ENCODE measurements around a stretch of chr22.

- PRO-cap: no peak
These were observed 7.7 kb downstream of the TOM1 start for GRCh38 chr22:35307283-35307919.

DNA sequence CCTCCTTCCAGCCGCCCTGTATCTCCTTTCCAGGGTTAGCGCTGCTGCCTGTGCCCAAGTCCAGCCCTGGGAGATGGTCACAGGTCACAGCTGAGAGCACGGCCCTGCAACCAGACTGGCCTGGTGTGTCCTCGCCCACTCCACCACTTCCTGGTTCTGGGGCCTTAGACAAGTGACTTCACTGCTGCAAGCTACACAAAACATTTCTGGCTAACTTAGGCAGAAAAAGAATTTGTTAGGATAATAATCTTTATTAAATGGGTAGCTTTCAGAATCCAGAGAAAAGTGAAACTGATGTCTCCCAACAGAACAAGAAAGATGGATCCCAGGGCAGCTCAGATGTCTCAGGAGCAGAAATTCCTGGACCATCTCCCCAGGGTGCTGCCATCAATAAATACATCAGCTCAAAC lies 31.0 kb downstream of the TOM1 start:
- PRO-cap: no peak

GRCh38 chr22:35342151-35342466 lies 38.8 kb upstream of the HMOX1 start:
- PRO-cap: no peak

GRCh38 chr22:35351540-35352068 lies 29.3 kb upstream of the HMOX1 start:
- PRO-cap: bidirectional peak, plus-strand start at chr22:35351781, minus-strand start at chr22:35351752

DNA sequence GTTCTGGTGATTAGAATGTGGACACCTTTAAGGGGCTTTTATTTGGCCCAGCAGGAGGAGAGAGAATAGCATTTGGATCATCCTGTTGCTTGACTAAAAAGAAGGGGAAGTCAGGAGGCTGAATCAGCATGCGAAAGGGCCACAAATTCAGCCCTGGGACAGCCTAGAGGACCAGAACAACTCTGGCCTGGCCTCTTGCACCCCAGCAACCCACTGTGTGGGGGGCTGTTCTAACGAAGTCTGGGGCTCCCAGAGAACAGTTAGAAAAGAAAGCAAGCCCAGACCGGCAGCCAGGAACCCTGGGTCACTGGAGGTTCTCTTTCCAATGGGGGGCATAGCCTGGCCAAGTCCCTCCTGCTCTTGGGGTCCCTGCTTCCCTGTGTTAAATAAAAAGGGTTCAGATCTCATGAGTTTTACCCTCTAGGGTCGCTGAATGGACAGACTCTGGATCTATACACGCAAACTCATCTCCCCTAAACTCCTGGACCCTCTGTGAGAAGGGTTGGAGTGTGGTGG lies 3.0 kb upstream of the HMOX1 start:
- PRO-cap: no peak

- PRO-cap: no peak
These were observed 930 bp downstream of the HMOX1 start for GRCh38 chr22:35381774-35382277.

DNA sequence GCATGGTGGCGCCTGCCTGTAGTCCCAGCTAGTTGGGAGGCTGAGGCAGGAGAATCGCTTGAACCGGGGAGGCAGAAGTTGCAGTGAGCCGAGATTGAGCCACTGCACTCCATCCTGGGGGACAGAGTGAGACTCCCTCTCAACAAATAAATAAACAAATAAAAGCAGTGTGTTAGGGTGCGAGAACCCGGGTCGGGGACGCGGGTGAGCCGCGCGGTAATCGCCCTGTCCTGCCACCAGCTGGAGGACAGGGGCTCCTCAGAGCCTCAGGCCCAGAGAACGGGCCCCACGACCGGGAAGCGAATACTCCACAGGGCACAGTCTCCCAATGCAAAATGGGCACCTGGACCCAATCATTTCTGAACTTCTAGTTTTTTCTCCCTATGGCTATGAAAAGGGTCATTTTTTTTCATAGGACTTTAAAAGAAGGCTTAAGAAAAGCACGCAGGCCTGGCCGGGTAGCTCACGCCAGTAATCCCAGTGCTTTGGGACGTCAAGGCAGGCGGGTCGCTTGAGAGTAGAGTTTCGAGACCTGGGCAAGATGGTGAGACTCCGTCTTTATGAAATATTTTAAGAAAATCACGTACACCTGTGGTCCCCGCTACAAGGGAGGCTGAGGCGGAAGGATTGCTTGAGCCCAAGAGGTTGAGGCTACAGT lies 710 bp upstream of the MCM5 start:
- PRO-cap: no peak

DNA sequence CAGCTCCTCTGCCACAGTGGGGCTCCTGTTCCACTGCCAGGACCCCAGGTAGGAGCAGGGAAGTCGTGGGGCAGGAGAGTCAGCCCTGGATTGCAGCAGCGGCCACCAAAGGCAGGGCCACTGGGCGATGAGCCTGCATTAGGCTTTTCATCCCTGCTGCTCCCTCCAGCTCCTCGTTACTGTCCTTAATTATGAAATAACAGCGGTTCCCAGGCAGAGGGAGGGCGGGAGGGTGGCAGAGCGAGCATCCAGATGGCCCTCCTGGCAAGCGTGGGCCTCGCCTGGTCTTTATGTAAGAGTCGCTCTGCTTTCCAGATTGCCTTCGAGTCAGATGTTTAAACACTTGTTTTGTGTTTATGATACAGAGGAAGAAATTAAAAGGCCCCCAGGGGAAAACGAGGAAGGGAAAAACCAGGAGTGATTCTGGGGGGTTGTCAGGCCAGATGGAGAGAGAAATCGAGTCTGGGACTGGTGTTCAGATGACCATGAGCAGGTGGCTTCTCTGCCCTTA lies 15.3 kb upstream of the RASD2 start:
- PRO-cap: unidirectional peak, minus-strand start at position 181 of the sequence

DNA sequence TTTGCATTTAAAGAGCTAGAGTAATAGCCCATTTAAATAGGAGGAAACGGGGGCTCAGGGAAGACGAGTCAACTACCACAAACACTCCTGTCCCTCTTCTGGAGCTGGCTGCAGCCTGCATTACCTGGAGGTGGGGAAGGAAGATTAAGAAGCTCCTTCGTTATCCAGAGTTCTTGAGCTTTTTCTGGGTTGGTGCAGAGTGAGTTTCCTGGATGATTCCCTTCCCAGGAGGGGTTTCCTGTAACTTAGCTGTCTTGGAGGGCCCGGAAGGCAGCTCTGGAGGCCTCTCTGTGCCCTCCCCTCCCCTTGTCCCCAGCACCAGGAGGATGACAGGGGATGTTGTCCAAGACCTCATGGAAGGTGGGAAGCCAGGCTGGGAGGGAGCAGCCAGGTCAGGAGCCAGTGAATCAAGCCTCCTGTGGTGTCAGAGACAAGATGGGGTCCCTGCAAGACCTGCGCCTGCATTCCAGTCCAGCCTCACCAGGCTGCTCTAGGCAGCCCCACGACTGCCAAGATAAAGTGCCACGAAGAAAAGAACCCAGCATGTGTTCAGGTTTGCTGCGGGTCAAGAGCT lies 1.2 kb downstream of the RASD2 start:
- PRO-cap: no peak

DNA sequence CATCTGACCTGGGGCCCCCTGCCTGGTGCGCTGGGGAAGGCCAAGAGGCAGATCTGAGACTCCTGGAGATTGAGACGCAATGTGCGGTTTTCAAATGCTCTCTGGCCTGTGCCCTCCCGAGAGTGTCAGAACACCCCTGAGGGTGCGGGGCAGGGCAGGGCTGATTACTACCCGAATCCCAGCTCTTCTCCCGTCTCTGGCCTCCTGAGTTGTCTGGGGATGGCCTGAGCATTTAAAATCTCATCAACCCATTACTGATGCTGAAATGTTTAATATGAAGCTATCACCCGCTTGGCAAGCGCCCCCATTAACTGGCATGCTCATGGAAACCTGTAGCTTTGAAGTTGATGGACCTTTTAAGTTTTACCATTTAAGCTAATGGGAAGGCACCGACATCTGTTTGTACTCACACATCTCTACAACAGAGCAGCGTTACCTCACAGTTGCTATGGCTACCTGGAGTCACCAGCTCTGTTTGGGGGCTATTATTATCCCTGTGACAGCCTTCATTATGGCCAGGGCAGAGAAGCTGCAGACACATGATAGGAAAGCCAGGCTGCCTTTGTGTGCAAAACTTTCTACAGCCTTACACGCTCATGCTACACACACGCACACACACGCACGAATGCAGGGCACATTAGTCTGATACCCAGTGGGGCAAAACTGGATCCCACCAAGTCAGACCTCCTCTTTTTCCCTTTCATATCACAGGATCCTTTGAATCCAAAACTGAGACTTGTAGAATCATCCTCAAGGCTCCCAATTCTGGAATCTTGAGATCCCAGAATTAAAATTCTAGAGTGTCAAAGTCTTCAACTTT lies 3.7 kb upstream of the MB start:
- PRO-cap: bidirectional peak, plus-strand start at position 534 of the sequence, minus-strand start at position 418 of the sequence

DNA sequence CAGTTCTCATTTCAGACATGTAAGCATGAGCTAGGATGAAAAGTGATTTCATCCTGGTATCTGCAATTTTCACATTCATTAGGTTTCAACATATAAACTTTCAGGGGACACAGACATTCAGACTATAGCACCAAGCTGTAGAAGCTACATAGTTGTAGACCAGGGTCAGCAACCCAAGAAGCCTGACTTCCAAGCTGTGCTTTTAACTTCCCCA lies 19.2 kb downstream of the APOL6 start:
- PRO-cap: no peak

DNA sequence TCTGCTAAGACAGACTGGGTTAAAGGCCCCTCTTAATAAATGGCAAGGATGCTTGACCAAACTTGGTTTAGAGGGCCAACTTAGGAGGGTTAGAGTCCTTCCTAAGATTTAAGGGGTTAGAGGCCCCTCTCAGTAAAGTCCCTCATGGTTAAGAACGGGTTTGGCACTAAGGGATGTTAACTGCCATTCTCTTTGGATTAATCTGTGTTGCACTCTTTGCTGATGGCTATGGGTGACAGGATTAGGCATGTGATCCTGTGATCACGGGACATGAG lies 21.2 kb downstream of the APOL6 start:
- PRO-cap: no peak

DNA sequence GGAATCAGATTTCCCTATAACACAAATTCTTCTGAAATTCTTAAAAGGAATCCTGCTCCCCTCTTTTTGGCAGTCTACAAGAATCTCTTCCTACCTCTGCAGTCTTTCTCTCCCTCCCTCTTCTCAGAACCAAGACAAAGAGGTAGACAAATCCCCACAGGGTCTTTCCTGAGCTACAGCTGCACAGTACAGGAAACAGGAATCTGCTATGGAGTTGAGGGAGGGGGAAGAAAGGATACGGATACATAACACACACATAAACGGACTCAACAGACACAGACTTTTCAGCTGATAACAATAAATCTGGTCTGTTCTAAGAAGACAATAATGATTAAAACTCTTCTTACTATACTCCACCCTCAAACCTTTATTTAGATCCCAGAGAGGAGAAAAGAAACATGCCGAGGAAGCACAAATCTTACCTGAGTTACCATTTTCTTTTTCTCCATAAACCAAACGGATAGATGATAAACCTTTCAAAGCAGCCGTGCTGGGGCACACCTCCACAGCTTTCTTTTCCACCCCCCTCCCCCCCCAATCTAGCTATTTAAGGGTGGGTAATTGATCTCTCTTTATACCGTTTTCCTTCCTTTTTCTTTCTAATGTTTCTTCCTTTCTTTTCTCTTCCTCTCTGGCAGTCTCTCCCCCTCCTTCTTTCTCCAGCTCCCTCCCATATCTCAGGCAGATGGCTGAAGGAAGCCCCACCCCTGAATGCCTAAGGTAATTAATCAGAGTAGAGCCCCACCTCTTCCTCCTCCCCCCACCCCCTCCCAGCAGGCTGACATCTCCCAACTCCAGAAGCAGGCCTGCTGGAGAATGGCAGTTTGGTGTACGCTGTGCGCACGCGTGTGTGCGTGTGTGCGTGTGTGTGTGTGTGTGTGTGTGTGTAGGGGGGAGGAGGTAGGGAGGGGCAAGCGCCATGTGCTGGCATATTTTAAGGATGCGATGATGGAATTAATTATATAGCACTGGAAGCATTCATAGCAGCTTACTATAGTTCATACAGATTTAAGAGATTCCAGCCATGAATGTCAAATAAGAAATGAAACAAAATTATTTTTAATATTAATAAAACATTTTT lies 122.4 kb downstream of the APOL5 start:
- PRO-cap: bidirectional peak, plus-strand start at position 812 of the sequence, minus-strand start at position 657 of the sequence

DNA sequence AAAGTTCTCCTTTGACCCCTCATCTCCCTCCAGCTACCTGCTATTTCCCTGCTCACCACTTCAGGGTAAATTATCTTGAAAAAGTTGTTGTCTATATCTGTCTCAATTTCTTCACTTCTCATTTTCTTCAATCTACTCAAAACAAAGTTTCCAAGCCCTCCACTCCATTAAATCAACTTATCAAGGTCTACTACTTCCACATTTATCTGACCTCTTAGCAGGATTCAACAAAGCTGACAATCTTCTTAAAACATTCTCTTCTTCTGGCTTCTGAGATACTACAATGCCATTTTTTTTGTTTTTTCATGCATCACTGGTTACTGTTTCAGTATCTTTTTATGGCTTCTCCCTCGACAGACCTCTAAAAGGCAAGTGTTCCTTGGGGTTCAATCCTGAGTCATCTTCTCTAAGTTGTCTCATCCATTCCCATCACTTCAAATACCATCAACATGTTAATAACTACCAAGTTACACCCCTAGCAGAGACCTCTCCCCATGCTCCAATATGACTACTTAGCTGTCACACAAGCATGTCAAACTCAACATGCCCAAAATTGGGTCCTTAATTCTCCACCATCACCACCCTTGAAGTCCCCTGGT lies 125.5 kb downstream of the RBFOX2 start:
- PRO-cap: no peak

DNA sequence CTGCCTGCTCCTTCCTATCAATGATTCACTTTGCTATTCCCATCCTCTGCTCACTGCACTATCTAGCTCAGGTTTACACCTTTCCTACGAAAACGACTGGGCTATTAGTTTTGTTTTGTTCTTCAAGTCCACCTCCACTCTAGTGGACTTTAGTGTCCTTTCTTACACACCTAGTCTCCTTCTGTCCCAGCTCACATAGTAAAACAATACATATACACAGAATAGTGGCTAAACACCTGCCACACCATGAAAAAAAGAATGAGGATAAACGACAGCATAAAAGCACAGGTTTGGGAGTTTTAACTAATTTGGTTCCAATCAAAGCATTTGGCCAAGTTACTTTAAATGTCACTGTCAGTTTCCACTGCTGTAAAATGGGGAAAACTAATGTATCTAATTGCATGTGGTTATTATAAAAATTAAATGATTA lies 108.8 kb downstream of the RBFOX2 start:
- PRO-cap: no peak

DNA sequence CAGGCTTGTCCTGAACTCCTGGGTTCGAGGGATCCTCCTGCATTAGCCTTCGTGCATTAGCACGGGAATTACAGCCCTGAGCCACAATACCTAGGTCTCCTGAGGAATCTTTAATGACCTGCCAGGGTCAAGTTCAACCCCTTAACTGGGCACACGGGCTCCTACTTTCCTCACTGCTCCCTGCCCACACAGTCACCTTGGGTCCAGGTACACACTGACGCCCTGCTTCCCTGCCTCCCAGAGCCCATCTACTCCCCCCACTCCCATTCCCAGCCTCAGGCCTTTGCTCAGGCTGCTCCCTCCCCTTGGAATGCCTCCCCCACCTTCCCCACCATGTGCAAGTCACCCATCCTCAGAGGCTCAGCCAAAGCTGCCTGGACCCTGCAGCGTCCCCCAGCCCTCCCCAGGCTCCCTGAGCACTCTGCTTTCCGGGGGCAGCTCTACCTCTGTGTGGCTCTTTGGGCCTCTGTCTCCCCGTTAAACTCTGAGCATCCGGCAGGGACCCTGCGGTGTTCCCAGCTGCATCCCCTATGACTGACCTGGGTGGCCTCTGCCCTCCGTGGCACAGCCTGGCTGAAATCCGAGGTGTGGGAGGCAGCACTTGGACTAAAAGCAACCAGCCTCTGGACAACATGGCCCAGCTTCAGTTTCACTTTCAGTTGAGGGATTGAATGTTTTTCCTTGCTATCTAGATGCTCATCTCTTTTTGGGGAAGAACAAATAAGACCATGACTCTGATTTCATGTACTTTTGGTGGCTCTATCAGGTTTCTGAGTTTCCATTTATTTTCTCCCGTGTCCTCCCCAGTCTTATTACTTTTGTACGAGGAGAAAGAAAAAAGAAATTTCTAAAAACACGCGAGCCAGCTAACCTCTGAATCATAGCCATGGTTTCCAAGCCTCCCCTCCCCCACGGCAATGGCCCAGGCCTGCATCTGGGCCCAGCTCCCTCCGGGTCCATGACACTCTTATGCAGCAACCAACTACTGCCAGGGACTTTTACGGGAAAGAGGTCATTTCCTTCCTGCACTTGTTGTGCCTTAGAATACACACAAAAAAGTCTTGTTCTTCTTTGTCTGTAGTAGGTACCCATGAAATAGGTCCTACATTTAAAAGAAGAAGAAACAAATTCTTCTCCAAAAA lies 3.9 kb downstream of the APOL3 start:
- PRO-cap: bidirectional peak, plus-strand start at position 1,071 of the sequence, minus-strand start at position 971 of the sequence

DNA sequence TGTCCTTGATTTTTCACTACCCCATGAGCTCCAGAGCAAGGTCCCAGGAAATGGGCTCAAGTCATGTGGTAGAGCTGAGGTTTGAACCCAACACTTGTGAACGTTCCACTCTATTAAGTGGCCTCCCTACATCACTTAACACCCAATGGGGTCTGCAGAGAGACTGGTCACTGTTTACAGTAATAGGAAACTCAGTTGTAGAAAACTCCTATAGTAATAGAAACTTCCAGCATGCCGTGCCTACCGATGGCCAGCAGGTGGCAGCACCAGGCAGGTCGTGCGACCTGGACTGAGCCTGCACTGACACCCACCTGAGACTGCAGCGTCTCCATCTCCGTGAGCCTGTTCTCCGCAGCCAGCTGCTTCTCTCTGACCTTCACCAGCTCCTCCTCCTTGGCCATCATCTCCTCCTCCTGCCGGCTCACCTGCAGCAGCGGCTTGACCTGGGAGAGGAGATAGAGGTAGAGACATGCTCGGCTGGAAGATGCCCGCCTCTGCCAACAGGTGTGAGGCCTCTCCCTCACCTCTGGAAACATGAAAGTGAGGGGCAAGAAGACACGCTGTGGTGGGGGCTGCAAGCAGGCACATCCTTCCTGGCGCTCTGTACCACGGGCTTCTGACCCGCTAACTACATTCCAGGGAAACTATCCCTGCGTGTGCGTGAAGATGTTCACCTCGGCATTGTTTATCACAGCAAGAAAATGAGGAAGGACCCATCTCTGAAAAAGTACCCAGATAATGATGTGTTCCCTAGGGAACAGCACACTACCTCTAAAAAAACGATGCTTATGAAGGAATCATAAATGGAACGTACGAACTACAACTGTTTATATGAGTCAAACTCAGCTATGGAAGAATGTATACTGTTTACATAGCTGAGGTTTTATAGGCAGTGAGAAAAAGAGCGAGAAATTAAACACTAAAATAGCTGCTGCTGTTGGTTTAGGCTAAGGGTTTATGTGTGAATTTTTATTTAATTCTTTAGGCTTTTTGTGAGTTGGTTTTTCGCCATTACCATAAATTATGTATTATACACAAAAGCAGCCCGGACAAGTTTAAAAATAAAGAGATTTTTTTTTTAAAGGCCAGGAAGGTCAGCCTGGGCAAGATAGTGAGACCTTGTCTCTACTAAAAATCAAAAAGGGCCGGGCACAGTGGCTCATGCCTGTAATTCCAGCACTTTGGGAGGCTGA lies 48.7 kb downstream of the APOL1 start:
- PRO-cap: no peak

DNA sequence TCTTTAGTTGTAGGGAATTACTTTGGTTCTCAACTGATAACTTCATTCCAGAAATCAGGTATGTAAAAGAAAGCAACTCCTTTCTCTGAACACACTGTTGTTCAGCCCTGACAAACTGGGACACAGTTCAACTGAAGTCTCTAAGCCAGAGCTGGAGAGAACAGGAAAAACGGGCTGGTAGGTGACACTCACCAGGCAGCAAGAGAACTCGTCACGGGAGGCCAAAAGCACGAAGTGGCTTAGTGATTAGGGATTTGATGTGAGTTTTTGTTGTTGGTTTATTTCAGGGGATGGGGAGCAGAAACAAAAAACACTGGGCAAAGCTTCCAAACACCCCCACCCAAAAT lies 54.1 kb downstream of the MYH9 start:
- PRO-cap: no peak

GRCh38 chr22:36339106-36339889 lies 48.5 kb downstream of the MYH9 start:
- PRO-cap: bidirectional peak, plus-strand start at chr22:36339493, minus-strand start at chr22:36339316

DNA sequence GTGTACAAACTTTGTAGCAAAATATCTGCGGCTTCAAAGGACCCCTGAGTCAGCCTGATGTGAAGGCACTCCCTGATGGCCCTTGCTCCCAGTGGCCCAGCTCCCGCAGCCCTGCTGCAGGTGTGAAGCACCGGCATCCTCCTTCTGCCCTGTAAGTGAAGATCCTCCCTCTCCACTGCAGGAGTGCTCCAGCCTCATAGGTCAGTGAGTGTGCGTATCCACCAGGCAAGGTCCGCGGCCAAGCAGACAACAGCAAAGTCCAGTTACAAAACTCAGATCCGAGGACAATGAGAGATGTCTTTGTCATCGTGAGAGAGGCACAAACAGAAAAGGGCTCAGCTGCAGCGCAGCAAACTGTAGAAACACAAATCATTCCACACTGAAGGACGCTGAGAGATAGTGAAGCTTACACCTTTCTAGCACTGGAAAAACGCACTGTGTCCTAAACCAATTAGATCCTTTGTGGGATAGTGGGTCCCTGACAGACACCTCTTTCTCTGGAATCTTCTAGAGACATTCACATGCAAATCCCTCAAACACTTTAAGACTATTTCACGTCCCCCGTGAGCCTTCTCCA lies 46.1 kb downstream of the MYH9 start:
- PRO-cap: no peak